Measurements from ENCODE around the genes CLEC18C, CMTR2 and CALB2.

GRCh38 chr16:69823668-69824231 lies 61.6 kb downstream of the WWP2 start:
- RRBS = no CpG with 5 or more reads among the region's 12 CpGs

- RRBS = no CpG with 5 or more reads among the region's 19 CpGs
Observed at GRCh38 chr16:69935772-69936508, 15.2 kb upstream of the CLEC18A start.

DNA sequence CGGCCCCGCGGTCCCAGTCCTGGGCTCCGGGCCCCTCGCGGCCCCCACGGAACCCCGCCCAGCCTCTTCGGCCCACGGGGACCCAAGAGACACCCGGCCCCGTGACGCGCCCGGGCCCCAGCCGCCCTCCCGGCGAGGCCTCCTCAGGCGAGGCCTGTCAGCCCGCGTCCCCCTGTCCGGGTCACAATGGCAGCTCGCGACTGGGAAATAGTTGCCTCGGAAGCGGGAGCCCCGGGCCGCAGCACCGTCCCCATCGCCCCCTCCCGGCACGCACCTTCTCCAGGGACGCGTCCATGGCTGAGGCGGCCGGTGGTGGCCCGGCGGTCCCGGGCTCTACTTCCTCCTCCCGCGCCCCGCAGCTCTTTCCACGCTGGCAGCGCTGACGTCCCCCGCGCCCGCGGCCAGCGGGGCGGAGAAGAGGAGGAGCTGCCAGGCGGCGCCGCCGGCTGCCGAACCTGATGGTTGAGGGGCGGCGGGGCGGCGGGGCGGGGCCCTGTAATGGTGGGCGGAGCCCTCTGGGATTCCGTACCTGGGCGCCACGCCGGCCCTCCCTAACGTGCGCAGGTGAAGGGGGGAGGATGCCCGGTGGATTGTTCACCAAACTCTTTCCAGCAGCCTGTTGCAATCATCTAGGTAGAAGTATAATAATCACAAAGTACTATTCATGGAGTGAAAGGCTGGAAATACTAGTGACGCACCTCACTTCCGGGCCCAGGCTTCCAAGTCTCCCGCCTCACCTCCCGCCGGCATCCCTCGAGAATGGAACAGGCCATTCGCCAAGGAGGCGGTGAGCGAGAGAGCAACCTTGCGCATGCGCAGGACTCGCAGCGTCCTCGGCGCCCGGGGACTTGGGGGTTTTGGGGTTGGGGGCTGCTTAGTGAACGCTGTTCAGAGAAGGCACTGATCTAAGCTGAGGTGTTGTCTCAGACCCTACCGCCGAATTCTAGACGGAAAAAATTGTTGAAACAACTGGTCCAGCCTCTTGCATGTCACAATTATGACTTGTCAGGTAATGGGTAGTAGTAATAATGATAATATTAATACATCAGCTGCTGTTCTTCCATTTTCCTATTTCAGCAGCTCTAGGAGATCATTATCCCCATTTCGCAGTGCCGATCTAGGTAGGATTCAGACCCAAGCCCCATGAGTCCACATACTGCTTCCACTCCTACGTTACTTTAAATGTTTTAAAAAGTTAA lies 48.3 kb upstream of the PDPR start:
- RRBS = 1% methylated on average over 4 of the region's 92 CpGs

- RRBS = no CpG with 5 or more reads among the region's 17 CpGs
Observed at GRCh38 chr16:70173625-70174051, at the start of gene CLEC18C. CLEC18C (plus strand) TSS chr16:70173787.

DNA sequence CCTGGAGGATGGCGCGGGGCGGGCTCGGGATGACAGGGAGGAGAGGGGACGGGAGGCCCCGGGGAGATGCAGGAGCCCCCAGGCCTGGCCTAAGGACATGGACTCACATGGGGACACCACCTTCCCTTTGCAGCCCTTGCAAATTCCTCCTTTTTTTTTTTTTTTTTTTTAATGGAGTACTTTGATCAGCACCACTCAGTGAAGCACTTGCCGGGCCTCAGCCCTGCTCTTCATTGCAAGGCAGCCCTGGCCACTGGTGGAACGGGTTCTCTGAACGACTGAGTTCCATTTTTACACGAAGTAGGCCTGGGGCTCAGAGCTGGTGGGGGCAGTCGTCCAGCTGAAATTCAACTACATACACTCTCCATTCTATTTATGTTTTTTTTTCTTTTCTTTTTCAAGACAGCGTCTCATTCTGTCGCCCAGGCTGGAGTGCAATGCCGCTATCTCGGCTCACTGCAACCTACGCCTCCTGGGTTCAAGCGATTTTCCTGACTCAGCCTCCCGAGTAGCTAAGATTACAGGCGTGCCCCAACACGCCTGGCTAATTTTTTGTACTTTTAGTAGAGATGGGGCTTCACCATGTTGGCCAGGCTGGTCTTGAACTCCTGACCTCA lies 35.3 kb downstream of the DDX19A start:
- RRBS = 29% methylated on average over 3 of the region's 20 CpGs

DNA sequence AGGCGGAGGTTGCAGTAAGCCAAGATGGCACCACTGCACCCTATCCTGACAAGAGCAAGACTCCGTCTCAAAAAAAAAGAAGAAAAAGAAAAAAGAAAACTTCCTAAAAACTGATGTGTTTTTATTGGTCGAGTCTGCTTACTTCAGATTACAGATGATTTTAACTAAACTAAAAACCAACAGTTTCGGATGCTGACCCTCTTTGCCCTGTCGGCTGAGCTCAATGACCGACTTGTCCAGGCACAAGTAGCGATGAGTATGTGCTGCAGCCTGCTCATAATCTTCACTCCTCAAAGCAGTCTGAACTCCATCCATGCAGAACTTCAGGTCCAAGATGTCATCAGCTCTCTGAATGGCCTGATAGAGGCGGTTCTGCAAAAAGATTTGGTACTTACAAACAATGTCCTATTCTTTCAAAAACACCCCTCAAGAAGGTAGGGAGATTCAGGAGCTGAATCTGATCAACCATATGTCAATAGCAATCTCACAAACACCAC lies 9.2 kb downstream of the COG4 start:
- RRBS = no CpG with 5 or more reads among the region's 8 CpGs

DNA sequence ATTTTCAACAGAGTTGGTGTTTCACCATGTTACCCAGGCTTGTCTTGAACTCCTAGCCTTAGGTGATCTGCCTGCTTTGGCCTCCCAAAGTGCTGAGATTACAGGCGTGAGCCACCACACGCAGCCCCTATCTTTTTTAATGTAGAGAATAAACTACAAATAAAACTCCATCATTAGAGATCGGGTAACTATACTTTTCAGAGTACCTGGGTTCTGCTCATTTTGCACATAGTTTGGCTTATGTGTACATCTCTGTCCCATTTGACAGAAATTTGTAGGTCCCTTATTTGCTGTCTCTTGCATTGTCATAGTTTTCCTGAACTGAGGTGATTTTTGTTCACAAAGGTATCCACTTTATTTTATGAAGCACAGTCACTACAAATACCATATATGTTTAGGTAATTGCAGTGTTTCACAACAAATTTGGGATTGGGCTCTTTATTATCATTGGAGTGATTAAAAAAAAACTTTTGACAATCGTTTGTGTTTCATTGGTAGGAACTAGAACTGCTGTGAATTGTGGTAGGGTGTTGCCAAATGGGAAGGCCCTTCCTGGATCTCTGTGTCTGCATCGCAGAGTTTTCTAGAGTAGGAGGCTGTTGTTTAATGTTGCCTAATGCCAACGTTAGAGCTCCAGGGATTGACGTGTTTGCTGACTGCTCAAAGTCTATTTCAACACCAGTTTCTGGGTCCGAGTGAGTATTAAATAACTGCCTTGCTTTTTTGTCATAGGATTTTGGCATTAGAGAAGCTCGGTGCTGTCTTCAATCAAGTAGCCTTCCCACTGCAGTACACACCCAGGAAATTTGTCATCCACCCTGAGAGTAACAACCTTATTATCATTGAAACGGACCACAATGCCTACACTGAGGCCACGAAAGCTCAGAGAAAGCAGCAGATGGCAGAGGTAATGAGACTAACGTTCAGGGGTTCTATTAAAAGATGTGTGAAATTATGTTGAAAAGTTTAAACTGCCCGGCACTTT lies 39.8 kb downstream of the SF3B3 start:
- RRBS = no CpG with 5 or more reads among the region's 13 CpGs

GRCh38 chr16:70684953-70685484 lies 834 bp downstream of the MTSS2 start:
- RRBS = 3% methylated on average over 4 of the region's 24 CpGs

DNA sequence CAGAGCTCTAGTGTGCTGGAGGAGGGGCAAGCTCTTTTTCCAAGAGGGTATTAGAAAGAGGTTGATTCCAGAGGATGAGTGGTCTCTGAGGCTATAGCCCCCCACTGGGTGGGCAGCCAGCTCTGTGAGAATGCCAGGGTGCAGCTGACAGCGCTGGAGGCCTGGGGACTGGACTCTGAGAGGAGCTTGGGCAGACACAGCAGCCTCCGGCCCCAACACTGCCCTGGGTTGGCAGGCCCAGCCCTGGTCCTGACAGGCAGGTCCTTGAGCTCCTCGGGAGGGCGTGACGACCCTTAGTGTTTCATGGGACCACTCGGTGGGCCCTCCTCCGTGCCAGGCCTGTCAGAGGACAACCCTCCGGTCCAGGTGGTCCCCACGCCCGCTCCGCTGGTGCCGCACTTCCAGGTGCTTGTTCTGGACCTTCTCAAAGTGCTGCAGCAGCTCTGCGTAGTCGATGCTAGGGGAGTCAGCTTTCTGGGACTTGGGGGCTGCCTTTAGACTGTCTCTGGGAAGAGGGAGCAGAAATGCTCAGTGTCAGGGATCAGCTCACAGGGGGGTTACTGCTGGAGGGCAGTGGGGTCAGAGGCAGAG lies 1.8 kb upstream of the MTSS2 start:
- RRBS = no CpG with 5 or more reads among the region's 14 CpGs

DNA sequence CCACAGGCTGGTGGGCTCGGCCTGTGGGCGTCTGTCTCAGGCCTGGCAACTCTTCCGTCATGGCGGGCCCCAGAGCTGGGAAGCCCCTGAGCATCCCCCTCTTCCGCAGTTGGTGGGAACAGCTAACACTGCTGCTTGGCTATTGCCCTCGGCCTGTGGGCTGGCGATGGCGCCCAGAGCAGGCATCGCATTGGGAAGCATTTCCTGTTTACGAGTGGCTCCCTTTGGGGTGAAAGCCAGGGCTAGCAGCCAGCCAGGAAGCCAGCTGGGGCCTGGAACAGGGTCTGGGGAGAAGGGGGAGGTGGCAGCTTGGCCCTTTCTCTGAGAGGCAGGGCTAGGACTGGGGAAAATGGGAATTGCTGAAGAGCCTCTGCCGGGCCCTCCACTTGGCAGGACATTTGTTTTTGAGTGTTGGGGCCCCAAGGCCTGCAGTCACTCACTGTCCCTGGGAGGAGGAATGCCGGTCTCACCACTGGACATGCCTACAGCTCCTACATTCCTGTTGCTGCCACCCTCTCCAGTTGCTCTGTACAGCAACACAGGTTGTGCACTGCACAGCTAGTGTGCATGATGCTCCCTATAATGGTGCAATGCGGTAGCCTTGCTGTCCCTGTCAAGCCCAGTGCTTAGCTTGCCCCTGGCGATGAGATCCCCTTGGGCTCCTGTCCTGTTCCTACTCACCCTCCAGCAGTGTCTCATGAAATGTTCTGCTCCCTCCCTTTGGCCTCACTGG lies 2.5 kb upstream of the MTSS2 start:
- RRBS = 18% methylated on average over 2 of the region's 14 CpGs

GRCh38 chr16:70695448-70696139 lies 9.7 kb upstream of the MTSS2 start:
- RRBS = no CpG with 5 or more reads among the region's 12 CpGs

DNA sequence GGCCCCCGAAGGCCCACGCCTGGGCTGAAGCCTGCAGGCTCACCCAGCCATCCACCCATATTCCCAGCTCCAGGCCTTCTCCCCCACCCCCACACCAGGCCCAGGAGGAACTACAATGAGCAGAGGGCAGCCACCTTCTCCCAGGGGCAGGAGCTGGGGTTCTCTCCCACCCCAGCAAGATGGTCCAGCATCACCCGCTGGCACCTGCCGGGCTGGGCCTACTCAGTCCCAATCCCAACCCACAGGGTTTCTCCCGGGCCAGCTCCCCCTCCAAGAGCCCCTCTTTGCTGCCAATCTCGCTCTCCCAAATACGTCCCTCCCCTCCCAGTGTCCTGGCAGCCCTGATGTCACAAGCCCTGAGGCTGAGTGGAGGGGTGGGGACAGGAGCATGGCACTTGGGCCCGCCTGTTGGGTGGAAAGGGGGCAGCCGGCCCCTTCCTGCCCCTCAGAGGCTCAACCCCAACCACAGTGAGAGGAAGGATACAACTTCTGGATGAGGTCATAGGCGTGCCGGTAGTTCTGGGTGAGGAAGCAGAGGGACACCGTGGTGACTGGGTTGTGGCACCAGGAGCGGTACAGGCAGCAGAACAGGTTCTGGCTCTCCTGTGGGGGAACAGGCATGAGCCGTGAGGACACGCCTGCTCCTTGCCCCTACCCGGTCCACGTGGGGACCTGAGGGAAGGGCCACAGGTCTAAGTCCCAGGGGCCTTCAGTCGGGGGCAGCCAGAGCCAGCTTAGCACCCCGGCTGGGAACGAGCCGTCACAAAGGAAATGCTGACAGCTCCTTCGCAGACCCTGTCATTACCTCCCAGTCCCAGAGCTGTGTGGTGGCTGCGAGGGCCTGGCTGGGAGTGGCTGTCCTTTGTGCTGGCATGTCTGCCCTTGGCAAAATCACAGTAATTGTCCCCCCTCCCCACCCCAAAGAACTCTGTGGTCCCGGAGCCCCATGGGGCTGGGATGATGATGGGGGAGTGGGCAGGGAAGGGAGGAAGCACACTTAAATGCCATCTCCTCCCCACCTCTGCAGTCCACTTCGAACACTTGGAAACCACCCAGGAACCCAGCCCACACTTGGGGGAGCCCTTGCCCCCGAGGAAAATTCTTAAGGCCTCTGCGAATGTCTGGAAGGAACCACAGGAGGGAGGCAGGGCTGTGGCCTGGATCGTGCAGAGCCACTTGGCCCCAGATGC lies 11.2 kb upstream of the MTSS2 start:
- RRBS = 5% methylated on average over 3 of the region's 28 CpGs

GRCh38 chr16:70698563-70699313 lies 12.9 kb upstream of the MTSS2 start:
- RRBS = no CpG with 5 or more reads among the region's 22 CpGs

GRCh38 chr16:70700555-70701233 lies 14.8 kb upstream of the MTSS2 start:
- RRBS = 12% methylated on average over 5 of the region's 14 CpGs

- RRBS = no CpG with 5 or more reads among the region's 19 CpGs
Observed at GRCh38 chr16:70715054-70715763, 29.4 kb upstream of the MTSS2 start.

DNA sequence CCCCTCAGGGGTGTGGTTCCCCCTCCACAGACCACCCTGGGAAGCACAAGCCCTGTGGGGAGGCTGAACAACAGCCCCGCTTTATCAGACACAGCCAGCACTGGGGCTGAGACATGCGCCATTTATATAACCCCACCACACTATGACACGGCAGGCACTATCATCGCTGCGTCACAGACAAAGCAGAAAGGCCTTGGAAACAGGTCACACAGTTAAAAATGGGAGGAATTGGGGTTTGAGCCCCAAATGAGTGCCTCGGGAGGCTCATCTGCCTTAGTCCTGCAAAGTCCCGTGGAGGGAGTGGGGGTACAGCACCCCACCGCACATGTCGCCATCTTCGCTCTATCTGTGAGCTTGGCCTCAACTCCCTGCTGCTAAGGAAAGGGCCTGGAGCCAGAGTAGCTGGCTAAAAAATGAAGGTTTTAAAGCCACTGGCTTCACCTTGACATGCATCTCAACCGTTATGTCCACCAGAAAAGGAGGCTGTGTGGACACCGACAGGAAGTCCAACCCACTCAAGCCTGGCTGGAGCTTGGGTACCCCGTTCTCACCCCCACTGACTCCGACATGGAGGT lies 40.6 kb upstream of the MTSS2 start:
- RRBS = no CpG with 5 or more reads among the region's 14 CpGs

DNA sequence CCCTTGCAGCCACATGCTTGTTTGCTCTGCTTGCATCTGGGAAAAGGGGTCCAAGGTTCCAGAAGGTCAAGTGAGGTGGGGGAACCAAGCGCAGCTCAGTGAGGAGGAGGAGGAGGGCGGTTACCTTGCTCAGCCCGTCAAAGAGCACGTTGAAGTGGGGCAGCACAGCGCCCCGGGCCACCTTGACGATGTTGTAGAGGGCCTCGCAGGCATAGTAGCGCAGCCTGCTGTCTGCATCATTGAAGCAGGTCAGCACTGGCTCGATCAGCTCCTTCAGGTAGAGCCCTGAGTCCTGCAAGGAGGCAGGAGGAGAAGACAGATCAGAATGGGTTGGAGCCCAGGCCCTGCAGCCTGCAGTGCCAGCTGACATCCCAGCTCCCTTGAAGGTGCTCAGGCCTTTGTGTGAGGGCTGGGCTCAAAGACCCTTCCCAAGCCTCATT lies 15.4 kb downstream of the VAC14 start:
- RRBS = no CpG with 5 or more reads among the region's 10 CpGs

DNA sequence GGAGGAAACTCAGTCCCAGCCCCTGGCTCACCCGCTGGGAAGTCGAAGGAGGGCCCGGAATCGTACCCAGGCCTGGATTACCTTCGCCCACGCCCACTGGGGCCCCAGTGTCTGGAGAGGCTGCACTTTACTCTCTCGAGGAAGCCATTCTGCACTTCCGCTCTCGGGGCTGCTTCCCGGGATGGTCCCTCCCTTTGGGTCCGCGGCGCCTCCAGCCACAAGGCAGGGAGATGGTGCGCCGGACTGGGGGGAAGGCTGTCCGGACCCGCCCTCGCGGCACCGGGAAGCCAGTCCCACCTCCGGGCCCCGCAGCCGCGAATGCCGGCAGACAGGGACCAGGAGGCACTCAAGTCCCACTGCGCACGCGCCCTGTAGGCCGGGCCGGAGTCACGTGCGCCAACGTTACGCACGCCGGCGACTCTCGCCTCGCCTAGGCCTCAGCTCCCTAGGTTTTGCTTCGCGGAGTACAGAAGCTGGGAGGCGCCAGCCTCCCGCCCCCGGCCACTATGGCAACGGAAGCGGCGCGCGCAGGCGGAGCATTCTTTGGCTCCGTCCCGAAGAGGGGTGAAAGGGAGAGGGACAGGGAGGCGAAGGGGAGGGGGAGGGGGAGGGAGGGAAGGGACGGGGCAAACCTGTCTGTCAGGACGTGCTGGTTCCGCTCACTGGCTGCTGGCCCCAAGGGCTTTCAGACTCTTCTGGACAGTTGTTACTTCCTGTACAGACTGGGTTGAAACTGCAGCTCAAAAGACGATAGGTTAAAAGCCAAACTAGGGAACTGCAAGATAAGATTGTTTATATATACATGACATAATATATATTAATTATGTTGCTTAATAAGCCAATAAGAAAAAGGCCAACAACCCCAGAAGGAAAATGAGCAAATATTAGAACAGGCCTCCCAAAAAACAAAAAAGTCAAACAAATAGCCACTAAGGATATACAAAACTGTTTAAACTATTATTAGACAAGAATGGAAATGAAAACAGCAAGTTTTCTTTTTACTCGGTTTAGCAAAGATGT lies at the start of gene CMTR2:
CMTR2 (minus strand) TSS at position 348 of the 1,020 bp plus-strand sequence.
- RRBS = 1% methylated on average over 21 of the region's 58 CpGs

DNA sequence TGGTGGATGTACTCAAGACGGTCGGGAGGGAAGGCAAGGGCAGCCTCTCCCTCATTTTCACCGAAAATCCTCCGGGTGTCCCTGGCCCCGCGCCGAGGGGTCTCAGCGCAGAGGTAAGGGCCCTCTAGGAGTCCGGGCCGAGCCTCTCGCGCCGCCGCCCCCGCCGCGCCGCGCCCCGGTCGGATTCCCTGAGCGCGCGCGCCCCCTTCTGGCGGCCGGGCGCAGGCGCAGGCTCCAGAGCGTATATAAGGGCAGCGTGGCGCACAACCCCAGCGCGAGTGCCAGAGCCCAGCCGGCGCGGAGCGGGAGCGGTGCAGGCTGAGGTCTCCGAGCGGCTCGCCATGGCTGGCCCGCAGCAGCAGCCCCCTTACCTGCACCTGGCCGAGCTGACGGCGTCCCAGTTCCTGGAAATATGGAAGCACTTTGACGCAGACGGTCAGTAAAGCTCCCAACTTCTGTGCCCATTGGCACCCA lies at the start of gene CALB2:
CALB2 (plus strand) TSS at position 272 of the 474 bp plus-strand sequence.
- RRBS = 1% methylated on average over 31 of the region's 48 CpGs